Parietal lobe (tissue), 2 donors: ENCODE measurements around the gene CNIH1.

- RAMPAGE, long total RNA, result no peak
Observed at GRCh38 chr14:52011421-52012025, 22.2 kb downstream of the RTRAF start.

GRCh38 chr14:52079212-52079780 is 10.4 kb upstream of the NID2 start:
- RAMPAGE, long total RNA, result no peak

- RAMPAGE, long total RNA, result no peak
Observed at GRCh38 chr14:52268134-52269103, 921 bp downstream of the PTGDR start.

DNA sequence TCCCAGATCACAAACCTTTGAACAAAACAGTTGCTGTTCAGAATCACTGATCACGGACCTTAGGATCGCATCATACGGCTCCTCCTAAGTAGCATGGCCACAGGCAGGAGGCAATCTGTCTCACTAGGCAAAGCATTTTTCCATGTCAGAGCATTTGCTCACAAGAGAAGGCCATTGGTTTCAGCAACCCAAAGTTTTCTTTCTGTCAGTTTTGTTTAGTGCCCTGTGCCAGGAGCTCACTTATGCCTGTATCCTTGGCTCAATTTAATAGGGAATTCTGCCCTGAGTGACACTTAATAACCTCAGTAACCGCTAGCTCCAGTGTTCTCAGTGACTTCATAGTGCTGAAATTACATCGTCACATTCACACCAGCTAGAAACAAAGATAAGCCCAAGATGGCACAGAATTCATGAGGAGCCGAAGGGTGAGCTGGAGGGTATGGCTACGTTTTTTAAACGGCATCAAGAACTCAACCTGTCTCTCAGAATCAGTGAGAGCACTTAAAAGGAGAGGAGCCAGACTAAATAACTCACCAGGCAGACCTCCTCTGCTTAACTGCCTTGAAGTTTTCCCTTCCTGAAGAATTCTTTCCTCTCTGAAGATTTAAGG is 37.0 kb downstream of the PTGER2 start:
- RAMPAGE, long total RNA, result no peak

DNA sequence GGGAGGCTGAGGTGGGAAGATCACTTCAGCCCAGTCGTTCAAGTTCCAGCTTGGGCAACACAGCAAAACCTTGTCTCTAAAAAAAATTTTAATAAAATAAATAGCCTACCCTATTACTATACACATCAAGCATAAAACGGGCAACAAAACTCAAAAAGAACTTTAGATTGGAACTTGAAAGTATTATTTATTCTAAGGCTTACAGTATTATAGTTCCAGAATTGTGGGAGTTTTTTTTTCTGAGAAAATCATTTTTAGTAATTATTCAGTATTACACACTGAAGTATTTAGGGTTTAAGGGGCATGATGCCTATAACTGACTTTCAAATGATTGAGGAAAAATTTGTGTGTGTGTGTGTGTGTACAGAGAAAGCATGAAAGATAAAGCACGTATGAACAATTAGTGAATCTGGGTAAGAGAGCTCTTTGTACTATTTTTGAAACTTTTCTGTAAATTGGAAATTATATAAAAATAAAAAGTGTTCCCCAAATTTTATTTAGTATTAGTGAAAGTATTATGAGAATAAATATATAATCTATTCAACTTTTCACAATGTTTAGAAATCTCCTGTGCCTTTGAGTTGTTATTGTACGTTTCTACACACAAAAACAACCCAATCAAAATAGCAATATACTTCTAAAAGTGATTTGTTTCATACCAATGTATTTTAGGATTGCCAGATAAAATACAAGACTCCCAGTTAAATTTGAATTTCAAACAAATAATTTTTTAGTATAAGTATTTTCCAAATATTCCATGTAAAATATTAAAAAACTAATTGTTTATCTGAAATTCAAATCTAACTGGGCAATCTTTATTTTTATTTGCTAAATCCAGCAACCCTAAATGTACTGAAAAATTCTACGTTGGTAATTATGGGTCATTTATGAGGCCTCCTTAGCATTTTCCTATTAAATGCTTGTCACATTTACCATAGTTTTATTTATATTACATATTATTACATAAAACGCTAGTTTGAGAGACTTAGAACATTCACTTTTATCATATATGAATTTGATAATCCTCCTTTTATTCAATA is 52.7 kb downstream of the ERO1A start:
- RAMPAGE, long total RNA, result no peak

DNA sequence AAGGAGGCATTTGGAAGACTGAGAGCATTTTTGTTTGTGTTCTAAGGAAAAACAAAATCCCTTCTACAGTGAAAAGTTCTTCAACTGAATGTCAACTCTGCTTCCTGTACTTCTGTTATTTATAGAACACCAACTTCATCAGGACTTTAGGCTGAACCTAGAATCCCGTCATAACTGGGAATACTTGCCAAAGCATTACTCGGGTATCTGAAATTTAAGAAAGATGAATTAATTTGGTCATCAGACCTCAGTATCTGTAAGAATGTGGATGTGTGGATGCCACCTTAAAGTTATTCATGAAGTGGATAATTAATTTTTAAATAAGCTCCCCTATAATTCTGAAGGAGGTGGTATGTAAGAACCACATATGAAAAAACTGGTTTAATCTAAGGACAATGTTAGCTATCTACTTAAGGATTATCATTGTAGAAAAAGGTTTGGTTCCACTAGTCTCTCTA is 73.1 kb downstream of the FERMT2 start:
- RAMPAGE, long total RNA, result no peak

DNA sequence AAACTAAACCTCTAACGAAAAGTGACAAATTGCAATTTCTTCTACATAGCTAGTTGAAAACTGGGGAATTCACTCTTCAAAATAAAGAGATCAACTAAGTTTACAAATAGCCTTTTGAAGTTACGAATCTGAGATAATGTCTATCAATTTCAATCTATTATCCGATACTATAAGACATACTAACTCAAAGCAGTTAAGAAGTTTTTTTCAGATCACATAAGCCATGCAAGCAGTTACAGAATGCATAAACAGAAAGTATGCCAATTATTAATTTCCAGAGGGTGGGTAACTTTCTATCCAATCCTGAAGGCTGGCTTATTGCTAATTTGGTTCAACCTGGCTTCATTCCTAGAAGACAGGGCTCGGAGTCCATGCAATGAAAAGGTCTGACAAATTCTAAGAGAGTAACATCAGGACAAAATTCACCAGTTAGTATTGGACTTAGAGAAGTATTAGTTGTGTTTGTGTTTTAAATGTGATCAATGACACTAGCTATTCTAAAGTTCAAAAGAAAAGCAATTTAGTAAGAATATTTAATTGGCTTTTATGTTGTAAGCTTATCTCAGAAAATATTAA is 15.0 kb downstream of the FERMT2 start:
- RAMPAGE, long total RNA, result no peak

GRCh38 chr14:53149721-53150053 is 3.4 kb downstream of the DDHD1 start:
- RAMPAGE, long total RNA, result no peak

- RAMPAGE, long total RNA, result no peak
Observed at GRCh38 chr14:53217369-53218118, 64.4 kb upstream of the DDHD1 start.

GRCh38 chr14:53955486-53956396 is 884 bp downstream of the BMP4 start:
- RAMPAGE, long total RNA, result no peak

DNA sequence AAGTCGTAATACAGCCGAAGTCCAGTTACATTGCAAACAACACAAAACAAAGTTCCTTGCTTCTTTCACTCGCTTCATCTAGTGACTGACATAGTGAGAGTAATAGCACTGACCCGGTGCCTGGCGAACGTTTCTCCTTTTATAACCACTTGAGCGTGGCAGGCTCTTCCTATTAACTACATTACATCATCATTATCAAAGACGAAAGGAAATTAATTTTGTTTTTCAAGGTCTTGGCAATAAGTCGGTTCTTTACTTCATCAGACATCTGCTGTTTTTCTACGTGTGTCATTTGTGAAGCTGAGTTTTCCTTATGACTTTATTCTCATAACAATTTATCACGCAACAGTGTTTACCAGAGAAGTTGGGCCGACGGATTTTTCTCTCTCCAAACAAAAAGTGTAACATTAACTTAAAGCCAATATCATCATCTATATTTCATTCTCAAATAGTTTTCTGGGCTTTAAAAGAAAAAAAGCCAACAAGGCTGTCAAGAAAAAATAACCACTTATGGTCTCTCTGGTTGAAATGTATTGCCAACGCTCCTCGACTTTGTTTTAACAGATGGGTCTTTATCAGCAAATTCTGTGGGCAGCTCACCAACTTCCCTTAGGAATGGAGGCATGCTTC is 97.3 kb upstream of the CDKN3 start:
- RAMPAGE, long total RNA, result no peak

DNA sequence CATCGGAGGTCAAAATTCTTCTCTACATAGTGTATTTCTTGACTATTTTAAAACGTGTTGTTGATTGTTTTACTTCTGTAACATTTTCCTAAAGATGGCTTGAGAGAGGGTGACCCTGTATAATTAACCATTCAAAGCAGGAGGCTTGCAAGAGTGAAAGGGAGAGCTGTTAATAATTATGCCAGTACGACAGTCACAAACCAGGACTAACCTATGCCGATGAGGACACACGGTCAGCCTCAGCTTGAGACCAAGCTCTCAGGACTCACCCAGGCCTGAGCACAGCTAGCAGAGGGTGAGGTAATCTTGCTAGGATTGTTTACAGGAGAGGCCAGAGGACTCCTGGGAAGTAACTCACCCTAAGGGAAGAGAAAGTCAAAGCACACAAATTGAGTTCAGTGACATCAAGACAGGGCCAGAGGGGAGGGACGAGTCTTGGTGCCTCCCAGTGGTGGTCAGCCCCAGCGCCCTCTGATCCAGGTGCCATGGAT is 29.8 kb upstream of the CDKN3 start:
- RAMPAGE, long total RNA, result no peak

DNA sequence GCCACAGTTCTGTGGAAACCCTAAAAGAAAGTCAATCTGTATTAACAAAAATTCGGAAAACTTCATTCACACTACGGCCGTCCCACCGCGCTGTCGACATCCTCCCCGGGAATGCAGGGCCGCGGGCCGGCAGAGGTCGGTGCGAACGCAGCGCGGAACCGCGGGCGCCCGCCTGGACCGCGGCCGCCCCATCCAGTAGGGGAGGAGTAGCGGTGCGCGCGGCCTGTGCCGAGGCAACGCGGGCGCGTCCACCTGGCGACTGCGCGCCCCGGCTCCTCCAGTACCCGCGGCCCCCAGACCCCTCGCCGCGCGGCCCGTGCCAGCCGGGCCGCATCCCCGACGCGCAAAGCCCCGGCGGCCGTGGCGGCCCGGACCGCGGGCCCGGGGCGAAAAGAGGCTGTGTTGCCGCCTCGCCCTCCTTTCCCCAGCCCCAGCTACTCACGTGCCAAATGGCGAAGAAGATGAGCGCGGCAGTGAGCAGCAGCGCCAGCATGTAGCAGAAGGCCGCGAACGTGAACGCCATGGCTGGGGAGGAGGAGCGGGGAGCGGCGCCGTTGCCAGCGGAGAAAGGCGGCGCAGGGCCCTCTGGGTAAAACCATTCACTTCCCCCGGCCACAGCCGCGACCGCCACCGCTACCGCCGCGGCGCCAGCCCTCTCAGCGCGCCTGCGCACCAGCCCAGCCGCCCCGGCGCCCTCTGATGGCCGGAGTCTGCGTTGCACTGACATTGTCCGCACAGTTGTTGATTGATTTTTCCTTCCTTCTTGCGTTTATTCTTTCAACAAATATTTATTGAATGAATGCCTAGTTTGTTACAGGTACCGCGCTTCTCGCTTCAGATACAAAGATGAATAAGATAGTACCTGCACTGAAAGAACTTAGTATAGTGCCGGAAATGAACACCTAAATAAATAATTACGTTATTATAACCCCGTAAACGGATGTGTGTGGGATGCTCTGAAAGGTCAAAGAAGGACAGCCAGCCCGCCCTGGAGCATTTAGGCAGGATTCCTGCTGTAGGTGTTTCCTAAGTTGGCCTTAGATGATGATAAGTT is at the start of gene CNIH1:
CNIH1 (minus strand) TSS at position 570 of the 1,054 bp plus-strand sequence.
- RAMPAGE, long total RNA, result start-site peak on the minus strand centred at position 548 of the sequence, 50 bp wide, 351 and 71 reads in 2 replicates

DNA sequence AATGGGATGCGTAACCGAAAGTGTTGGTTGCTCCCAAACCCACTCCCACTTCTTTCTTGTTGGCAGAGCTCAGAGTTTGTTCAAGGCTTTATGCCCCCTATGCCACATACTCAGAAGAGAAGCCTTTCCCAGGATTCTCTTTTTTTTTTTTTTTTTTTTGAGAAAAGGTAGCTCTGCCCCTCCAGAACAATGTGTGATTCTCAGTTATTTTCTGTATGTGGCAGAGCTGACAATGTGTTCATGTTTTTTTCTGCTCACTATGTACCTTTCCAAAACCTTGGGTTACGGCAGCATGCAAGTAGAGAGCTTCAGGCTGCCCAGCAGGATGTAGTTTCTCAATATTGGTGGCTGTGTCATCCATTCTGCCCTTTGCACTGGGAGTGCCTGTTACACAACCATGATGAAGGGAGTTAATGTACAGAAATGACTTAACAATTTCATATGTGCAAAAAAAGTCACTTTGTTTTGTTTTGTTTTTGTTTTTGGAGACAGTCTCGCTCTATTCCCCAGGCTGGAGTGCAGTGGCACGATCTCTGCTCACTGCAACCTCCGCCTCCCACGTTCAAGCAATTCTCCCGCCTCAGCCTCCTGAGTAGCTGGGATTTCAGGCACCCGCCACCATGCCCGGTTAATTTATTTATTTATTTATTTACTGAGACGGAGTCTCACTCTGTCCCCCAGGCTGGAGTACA is 6.0 kb upstream of the CNIH1 start:
- RAMPAGE, long total RNA, result no peak

- RAMPAGE, long total RNA, result no peak
Observed at GRCh38 chr14:54602759-54603377, 35.9 kb downstream of the SAMD4A start.

- RAMPAGE, long total RNA, result no peak
Observed at GRCh38 chr14:54627145-54627550, 60.2 kb downstream of the SAMD4A start.

DNA sequence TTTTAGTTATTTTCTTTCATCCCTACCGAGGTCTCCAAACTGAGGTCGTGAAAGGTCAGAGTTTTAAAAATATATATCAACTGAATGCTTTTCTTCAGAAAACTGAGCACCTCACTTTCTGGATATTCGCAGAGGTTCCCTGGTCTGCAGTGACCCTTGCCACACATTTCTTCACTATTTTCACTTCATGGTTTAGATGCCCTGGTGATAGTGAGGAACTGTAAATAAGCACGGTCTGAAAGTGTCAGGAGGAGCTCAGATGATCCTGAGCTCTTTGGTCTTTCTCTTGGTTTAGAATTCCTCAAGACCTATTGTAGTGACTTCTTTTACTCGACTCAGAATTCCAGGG is 83.9 kb downstream of the SAMD4A start:
- RAMPAGE, long total RNA, result no peak

- RAMPAGE, long total RNA, result no peak
Observed at GRCh38 chr14:54707507-54708396, 140.8 kb downstream of the SAMD4A start.

- RAMPAGE, long total RNA, result no peak
Observed at GRCh38 chr14:54757573-54758136, 145.0 kb downstream of the GCH1 start.

DNA sequence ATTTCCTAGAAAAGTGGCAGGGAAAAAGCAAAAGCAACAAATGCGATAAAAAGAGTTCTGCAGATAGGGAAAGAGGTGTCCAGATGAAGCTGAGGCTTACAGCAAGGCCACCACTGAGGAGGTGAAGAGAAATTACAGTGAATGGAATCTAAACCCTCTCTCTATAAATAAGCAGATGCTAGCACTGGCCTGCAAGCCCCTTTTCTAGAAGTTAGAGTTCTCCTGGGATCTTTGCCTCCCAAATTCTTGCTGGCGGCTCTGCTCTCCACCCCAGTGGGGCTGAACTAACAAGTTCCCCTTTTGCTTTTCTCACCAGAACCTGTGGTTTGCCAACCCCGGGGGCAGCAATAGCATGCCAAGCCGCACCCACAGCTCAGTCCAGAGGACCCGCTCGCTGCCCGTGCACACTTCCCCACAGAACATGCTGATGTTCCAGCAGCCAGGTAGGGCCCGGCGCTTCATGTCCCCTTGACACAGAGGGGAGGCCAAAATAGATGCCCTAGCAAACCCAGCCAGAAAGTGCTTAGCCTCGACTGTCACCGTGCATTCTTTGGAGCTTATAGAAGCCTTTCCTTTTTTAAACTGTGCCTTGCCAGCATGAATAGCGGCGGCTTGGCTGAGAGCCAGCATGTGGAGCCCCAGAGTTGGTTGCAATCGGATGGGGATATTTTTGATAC is 126.4 kb downstream of the GCH1 start:
- RAMPAGE, long total RNA, result no peak